ENCODE data around the genes WNK2 and FBP1.

- PRO-cap: unidirectional peak, plus-strand start at chr9:93183834; bidirectional peak, plus-strand start at chr9:93184166, minus-strand start at chr9:93184086; bidirectional peak, plus-strand start at chr9:93184577, minus-strand start at chr9:93184387
- RAMPAGE, long total RNA: no peak
Measured at GRCh38 chr9:93183708-93184677, at the start of gene WNK2. Gene WNK2, plus strand, starts transcription at chr9:93184139.

GRCh38 chr9:93231396-93231917 is 47.5 kb downstream of the WNK2 start:
- PRO-cap: no peak
- RAMPAGE, long total RNA: no peak

DNA sequence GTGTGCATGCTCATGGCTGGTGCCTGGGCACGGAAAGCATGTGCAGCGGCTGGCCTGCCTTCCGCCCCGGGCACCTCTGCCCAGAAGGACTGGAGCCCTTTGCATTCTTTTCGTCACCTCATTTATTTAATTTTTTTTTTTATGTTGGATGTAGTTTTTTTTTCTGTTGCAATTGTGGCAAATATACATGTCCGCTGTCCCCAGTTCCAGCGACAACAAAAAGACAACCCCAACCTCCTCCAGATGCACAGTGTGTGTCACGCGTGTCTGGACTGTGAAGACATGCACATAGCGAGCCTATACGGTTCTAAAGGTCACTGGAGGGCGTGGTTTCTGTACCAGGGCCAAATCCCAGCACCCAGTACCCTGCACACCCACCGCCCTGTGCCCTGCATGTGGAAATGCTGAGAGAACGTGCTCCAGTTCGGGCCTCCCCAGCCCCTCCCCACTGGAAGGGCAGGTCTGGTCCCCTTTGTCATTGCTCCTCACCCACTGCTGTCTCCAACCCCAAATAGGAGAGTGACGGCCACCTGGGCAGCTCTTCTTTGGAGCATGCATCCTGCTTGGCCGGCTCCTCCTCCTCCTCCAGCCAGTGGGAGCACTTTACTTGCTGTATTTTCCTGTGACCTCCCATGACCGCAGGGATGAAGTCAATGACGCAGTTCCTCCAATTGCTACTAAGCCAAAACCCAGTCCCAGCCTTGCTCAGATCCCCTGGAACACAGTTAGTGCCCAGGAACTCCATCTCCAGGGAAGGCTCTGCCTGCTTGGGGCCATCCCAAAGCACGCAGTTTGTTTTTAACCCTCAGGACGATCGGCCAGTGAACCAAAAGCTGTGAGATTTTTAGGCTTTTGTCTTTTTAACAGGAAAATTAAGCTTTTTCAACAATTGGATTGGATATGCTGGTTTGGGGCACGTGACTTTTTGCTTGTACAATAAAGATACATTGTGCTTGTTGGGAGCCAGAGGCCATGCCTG is 116.7 kb downstream of the WNK2 start:
- PRO-cap: no peak
- RAMPAGE, long total RNA: no peak

GRCh38 chr9:93578096-93578779 is 1.9 kb downstream of the PHF2 start:
- PRO-cap: no peak
- RAMPAGE, long total RNA: no peak

- PRO-cap: unidirectional peak, minus-strand start at chr9:93600564; unidirectional peak, minus-strand start at chr9:93600607
- RAMPAGE, long total RNA: no peak
Measured at GRCh38 chr9:93600264-93600727, 23.9 kb downstream of the PHF2 start.

GRCh38 chr9:93673528-93673911 is 97.1 kb downstream of the PHF2 start:
- PRO-cap: no peak
- RAMPAGE, long total RNA: no peak

- PRO-cap: no peak
- RAMPAGE, long total RNA: no peak
Measured at GRCh38 chr9:94031888-94032742, 52.1 kb upstream of the PTPDC1 start.

DNA sequence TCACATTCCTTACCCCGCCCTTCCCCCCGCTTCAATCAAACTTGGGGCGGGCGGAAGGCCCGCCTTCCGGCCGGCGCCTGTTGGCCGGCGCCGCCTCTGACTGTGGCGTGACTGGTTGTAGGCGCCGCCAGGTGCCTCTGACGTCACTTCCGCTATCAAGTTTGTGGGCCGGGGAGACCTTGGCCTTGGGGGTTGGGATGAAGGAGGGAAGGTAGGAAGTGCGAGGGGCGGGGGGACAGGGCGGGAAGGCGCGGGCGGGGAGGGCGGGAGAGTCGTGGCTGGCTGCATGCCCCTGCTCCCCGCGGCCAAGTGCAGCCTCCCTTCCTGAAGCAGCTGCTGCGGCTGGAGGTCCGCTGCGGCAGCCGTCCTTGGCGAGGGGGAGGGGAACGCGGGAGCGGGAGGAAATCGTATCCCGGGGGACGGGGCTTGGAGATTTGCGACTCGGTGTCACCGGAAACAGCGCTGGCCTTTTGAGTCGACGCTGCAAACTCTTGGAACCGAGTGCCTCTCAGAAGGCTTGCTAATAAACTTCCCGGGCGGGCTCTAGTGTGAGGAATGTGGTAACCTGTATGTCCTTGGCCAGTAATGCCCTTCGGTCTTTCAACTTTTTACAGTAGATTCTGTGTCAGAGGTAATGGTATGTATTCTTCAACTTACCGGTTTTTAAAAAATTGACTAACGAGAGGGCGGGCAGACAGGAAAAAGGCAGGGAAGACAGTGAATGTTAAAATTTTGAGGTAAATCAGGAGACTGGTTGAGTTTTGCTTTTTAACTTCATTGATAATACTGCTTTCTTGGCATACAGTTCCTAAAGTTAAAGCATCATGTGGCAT is 82.7 kb downstream of the PTPDC1 start:
- PRO-cap: bidirectional peak, plus-strand start at position 473 of the sequence, minus-strand start outside the sequence
- RAMPAGE, long total RNA: no peak

DNA sequence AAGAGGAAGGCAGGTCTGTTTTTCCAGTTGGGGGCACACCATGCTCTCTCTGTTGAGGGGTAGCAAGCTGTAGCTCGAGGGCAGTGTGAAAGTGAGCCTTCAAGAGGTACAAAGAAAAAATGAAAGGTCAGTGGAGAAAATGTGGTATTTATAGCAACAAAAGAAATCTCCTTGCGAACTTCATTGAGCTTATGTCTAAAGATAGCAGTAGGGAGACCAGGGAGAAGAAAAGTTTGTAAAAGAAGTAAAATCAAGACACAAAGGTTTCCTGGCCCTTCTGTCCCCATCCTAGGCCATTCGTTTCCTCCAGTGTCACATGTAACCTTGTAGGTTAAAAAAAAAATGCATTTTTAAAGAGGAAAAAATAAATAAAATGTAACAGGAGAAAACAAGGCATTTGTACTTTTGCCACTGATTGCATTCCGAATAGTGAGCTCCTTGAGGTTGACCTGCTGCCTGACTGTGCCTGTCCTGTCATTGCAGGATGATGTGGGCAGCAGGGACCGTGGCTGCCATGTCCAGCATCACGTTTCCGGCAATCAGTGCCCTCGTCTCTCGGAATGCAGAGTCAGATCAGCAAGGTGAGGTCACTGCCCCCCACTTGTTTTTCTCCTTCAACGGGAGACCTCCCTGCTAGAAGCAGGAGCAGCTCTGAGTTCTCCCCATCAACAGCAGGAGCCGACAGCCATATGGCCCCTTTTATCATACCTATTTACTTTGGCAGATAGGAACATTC is 81.6 kb downstream of the MFSD14B start:
- PRO-cap: no peak
- RAMPAGE, long total RNA: no peak

GRCh38 chr9:94612047-94612499 is 18.4 kb upstream of the FBP2 start:
- PRO-cap: no peak
- RAMPAGE, long total RNA: no peak

- PRO-cap: no peak
- RAMPAGE, long total RNA: no peak
Measured at GRCh38 chr9:94630869-94631324, 8.4 kb downstream of the FBP1 start.

GRCh38 chr9:94638886-94639699 is at the start of gene FBP1:
Gene FBP1, minus strand, starts transcription at chr9:94639518.
- PRO-cap: no peak
- RAMPAGE, long total RNA: no peak

DNA sequence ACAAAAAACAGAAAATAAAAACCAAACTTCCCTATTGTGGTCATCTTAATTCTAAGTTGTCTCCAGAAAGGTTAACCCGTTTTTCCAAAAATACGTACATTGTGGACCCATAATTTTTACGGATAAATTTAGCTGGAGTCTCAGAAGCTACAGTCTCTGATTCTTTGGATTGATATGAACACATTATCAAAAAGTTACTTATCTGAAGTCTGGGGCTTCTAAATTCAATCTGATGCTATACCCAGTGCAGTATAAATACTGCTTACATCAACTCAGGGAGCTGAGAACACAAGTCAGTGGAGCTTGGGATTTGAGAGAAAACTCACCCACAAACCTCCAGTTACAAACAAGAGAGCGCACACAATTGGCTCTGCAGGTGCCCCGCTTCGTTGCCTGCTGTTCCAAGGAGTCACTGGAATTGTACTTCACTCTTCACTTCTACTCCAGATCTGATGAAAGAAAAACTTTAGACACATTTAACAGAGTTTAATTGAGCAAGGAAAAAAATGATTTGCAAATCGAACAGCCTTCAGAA is 156.4 kb downstream of the AOPEP start:
- PRO-cap: no peak
- RAMPAGE, long total RNA: no peak

DNA sequence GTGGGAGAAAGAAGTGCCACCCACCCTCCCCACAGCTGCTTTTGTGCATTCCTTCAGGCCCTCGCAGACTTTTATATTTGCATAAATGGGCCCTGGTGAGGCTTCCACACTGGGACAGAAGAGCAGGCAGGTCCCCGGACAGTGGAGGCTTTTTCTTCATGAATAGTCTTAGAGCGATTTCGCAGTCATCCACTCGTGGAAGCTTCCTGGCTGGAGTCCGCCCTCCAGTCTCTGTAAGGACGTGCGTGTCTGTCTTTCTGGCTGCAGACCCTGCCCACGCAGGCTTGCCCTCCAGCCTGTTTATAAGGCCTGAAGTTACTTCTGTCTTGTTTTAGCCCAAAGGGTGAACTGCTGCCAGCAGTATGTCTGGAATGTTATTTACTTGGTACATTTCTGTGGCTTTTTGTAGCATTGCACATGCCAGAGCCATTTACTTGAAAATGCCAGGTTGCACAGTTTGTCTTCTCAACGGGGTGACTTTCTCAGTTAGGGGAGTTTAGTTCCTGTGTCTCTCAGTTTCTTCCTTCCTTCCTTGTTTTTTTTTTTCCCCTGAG is 195.7 kb downstream of the AOPEP start:
- PRO-cap: no peak
- RAMPAGE, long total RNA: no peak

DNA sequence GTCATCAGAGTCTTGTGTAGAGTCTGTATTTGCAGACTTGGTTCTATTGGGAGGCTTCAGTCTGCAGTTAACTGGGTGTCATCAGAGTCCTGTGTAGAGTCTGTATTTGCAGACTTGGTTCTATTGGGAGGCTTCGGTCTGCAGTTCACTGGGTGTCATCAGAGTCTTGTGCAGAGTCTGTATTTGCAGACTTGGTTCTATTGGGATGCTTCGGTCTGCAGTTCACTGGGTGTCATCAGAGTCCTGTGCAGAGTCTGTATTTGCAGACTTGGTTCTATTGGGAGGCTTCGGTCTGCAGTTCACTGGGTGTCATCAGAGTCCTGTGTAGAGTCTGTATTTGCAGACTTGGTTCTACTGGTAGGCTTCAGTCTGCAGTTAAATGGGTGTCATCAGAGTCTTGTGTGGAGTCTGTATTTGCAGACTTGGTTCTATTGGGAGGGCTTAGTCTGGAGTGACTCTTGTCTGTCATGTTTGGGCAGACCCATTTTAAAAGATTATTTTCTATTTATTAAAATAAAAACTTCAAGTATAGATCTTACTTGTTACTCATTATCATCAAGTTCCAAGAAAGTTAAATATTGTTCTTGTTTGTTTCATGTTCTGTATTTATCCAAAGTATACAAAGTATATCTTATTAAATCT is 239.6 kb downstream of the AOPEP start:
- PRO-cap: no peak
- RAMPAGE, long total RNA: no peak

- PRO-cap: no peak
- RAMPAGE, long total RNA: no peak
Measured at GRCh38 chr9:94971738-94972300, 245.3 kb downstream of the AOPEP start.

GRCh38 chr9:95010519-95011130 is 284.1 kb downstream of the AOPEP start:
- PRO-cap: no peak
- RAMPAGE, long total RNA: no peak

GRCh38 chr9:95021580-95022178 is 295.2 kb downstream of the AOPEP start:
- PRO-cap: no peak
- RAMPAGE, long total RNA: no peak

DNA sequence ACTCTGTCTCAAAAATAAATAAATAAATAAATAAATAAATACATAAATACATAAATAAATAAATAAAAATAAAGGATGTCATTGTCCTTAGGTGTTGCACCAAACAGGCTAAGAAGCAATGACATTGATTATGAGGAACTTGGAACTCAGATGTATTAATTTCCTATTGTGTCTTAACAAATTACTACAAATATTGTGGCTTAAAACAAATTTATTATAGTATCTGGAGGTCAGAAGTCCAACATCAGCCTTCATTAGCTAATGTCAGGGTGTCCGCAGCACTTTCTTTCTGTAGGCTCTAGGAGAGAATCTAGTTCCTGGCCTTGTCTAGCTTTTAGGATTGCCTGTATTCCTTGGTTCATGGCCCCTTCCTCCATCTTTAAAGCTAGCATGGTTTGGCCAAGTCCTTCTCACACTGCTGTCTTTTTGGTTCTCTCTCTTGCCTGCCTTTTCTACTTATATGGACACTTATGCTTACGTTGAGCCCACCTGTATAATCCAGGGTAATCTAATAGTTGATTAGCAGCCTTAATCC is 275.1 kb downstream of the FANCC start:
- PRO-cap: no peak
- RAMPAGE, long total RNA: no peak

GRCh38 chr9:95044808-95045743 is 272.4 kb downstream of the FANCC start:
- PRO-cap: unidirectional peak, plus-strand start at chr9:95044903
- RAMPAGE, long total RNA: no peak